Liver (tissue), 9 donors: ENCODE data around the genes TRAM1L1 and USP53.

DNA sequence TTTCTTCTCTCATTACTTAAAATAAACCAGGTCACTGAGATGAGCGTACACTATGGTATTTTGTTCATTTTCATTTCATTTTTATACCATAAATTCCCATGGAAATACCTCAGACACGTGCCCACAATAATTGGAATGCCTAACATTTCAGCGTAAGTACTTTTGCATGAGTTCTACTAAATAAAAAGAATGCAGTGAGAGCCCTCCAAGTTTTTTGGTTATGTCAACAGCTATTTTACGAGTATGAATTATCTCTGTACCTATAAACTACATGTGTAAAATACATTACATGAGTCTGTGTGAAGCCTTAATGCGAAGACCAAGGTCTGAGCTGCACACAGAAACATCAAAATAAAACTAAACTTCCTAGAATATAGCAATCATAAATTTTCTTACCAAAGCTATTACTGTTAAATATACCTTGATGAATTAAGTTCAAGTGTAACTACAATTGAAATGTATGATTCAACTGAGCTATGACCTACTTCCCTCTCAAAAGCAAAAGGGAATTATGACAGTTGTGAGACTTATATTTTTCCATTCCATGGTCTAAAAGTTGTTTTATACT lies 3.0 kb downstream of the CAMK2D start:
- PRO-cap, 5 experiments = no peak in any of the 5 experiments
- RAMPAGE, long total RNA, 2 experiments = no peak in any of the 2 experiments
- RRBS = no CpG with 5 or more reads among the region's 5 CpGs

GRCh38 chr4:114495496-114495948 lies 103.1 kb upstream of the UGT8 start:
- PRO-cap, 5 experiments = no peak in any of the 5 experiments
- RAMPAGE, long total RNA, 2 experiments = no peak in any of the 2 experiments
- RRBS = no CpG with 5 or more reads among the region's 7 CpGs

DNA sequence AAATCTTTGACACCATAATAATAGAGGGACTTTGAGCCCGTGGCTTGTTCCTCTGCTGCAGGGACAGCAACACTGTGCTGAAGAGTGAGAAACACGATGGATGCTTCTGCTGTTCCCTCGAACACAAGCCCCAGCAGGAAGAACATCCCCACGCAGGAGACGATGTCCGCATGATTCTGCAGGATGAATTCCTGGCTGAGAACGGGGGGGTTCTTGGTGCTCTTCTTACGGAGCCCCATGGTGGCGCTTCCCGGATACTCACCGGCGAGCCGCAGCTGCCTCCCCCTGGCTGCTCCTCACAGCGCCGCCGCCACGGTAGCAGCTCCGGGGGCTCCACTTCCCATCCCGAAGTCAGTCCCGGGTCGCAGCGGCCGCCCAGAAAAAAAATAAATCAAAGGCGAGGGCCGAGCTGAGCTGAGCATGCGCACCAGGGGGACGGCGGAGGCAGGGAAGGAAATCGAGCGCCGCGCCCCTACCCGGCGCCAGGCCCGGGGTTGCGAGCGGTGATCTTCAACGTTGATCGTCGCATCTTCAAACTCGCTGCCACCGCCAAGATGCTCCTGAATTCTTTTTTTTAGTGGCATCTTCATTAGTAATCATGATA lies at the start of gene TRAM1L1:
Gene TRAM1L1, minus strand, starts transcription at position 422 of the 604 bp plus-strand sequence.
- PRO-cap, 5 experiments = no peak in any of the 5 experiments
- RAMPAGE, long total RNA, 2 experiments = no peak in any of the 2 experiments
- RRBS = 1% methylated on average over 12 of the region's 42 CpGs

DNA sequence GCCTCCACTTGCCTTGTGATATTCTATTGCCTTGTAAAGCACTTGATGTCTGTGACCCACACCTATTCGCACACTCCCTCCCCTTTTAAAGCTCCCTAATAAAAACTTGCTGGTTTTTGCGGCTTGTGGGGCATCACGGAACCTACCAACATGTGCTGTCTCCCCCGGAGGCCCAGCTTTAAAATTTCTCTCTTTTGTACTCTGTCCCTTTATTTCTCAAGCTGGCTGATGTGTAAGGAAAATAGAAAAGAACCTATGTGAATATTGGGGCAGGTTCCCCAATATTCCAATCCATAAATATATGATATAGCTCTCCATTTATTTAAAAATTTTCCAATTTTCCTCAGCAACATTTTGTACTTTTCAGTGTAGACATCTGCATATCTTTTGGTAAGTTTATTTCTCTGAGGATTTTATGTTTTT lies 114.3 kb upstream of the NDST3 start:
- PRO-cap, 5 experiments = no peak in any of the 5 experiments
- RAMPAGE, long total RNA, 2 experiments = no peak in any of the 2 experiments
- RRBS = no CpG with 5 or more reads among the region's 4 CpGs

DNA sequence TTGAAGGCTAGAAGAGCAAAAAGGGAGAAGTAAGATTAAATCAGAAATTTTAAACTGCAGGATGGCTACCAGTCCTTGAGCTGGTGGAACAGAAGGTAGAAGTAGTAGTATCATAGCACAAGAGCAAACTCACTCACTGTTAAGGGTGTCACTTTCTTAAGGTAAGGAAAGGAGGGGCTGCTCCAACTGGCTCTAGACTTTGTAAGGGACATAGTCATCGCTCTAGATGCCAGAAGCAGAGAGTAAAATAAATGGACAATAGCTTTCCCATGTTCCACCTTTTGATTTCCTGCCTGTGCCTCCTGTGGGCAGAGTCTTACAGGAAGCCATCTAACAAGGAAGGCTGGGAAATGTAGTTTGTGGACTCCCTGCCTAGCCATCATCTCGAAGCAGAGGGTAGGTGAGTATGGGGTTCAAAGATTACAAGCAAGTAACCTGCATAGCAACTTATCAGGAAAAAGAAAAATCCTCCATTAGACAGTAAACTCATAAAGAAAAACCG lies 1.7 kb upstream of the METTL14 start:
- PRO-cap, 5 experiments = peak in 2 of 5 experiments; most common minus-strand start position 291 of the sequence (in 2)
- RAMPAGE, long total RNA, 2 experiments = no peak in any of the 2 experiments
- RRBS = no CpG with 5 or more reads among the region's 3 CpGs

DNA sequence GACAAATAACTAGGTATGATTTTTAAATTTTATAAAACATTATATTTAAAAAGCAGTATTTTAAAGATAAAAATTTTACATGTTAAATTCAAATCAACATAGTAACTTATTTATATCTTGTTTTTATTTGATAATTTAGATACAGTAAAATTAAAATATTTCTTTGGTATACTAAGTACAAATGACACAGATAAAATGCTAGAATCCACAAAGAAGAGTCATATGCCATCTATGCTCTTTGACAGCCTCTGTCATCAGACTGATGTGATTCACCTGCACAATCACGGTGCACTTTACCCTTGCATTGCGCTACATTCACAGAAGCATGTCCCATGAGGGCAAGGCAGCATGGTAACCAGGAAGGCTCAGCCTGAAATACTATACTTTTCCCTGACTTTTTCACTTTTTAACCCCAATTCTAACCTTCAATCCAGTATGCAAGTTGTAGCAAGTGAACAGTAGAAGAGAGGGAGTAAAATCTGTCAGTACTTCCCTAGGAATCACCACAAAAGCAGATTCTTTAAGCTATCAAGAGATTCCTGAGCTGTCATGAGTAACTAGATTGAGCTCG lies 14.3 kb downstream of the SEC24D start:
- PRO-cap, 5 experiments = peak in 2 of 5 experiments; most common plus-strand start position 320 of the sequence (in 2)
- RAMPAGE, long total RNA, 2 experiments = no peak in any of the 2 experiments
- RRBS = no CpG with 5 or more reads among the region's 3 CpGs

GRCh38 chr4:118941146-118941461 lies 52.5 kb downstream of the SYNPO2 start:
- PRO-cap, 5 experiments = no peak in any of the 5 experiments
- RAMPAGE, long total RNA, 2 experiments = no peak in any of the 2 experiments
- RRBS = no CpG with 5 or more reads among the region's 1 CpG

DNA sequence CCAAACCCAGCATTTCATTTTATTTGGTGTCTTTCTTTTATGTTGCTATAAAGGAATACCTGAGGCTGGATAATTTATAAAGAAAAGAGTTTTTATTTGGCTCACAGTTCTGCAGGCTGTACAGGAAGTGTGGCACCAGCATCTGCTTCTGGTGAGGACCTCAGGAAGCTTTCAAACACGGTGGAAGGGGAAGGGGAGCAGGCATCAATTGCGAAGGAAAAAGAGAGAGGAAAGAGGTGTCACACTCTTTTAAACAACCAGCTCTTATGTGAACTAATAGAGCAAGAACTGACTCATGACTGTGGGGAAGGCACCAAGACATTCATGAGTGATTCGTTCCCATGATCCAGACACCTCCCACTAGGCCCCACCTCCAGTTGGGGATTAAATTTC lies 59.8 kb downstream of the SYNPO2 start:
- PRO-cap, 5 experiments = no peak in any of the 5 experiments
- RAMPAGE, long total RNA, 2 experiments = no peak in any of the 2 experiments
- RRBS = no CpG with 5 or more reads among the region's 3 CpGs

GRCh38 chr4:118955409-118955885 lies 66.8 kb downstream of the SYNPO2 start:
- PRO-cap, 5 experiments = no peak in any of the 5 experiments
- RAMPAGE, long total RNA, 2 experiments = no peak in any of the 2 experiments
- RRBS = no CpG with 5 or more reads among the region's 3 CpGs

GRCh38 chr4:118969417-118969768 lies 80.7 kb downstream of the SYNPO2 start:
- PRO-cap, 5 experiments = peak in 3 of 5 experiments; most common minus-strand start chr4:118969488 (in 3)
- RAMPAGE, long total RNA, 2 experiments = no peak in any of the 2 experiments
- RRBS = no CpG with 5 or more reads among the region's 4 CpGs

DNA sequence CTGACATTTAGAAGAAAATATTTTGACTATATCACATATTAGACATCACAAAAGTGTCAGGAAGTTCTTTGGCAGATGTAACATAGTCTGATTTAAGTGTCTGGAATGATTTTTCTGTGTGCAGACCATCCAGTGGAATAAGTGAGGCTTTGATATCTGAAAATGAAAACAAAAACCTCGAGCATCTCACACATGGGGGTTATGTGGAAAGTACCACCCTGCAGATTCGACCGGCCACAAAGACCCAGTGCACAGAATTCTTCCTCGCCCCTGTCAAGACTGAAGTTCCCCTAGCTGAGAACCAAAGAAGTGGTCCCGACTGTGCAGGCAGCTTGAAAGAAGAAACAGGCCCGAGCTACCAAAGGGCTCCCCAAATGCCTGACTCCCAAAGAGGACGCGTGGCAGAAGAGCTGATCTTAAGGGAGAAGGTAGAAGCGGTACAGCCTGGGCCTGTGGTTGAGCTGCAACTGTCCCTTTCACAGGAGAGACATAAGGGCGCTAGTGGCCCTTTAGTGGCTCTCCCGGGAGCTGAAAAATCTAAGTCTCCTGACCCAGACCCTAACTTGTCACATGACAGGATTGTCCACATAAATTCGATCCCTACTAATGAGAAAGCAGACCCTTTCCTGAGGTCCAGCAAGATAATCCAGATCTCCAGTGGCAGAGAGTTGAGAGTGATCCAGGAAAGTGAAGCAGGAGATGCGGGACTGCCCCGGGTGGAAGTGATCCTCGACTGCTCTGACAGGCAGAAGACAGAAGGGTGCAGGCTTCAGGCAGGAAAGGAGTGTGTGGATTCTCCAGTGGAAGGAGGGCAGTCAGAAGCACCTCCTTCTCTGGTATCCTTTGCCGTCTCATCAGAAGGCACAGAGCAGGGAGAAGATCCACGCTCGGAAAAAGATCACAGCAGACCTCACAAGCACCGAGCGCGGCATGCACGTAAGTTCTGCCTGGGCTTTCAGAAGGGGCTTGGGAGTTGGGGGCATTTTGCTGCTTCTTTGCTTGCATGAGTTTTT lies 108.8 kb upstream of the MYOZ2 start:
- PRO-cap, 5 experiments = peak in 1 of 5 experiments; most common plus-strand start position 857 of the sequence (in 1); most common minus-strand start position 735 of the sequence (in 1)
- RAMPAGE, long total RNA, 2 experiments = no peak in any of the 2 experiments
- RRBS = no CpG with 5 or more reads among the region's 22 CpGs

DNA sequence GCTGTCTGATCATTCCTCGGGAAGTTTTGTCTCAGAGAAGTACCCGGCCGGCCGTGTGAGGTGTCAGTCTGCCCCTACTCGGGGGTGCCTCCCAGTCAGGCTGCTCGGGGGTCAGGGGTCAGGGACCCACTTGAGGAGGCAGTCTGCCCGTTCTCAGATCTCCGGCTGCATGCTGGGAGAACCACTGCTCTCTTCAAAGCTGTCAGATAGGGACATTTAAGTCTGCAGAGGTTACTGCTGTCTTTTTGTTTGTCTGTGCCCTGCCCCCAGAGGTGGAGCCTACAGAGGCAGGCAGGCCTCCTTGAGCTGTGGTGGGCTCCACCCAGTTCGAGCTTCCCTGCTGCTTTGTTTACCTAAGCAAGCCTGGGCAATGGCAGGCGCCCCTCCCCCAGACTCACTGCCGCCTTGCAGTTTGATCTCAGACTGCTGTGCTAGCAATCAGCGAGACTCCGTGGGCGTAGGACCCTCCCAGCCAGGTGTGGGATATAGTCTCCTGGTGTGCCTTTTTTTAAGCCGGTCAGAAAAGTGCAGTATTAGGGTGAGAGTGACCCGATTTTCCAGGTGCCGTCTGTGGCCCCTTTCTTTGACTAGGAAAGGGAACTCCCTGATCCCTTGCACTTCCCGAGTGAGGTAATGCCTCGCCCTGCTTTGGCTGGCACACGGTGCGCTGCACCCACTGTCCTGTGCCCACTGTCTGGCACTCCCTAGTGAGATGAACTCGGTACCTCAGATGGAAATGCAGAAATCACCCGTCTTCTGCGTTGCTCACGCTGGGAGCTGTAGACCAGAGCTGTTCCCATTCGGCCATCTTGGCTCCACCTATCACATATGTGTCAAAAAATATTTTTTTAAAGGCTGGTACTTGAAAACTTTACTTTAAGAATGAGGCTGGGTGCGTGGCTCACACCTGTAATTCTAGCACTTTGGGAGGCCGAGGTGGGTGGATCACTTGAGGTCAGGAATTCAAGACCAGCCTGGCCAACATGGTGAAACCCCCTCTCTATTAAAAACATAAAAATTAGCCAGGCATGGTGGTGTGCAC lies 68.1 kb upstream of the MYOZ2 start:
- PRO-cap, 5 experiments = no peak in any of the 5 experiments
- RAMPAGE, long total RNA, 2 experiments = no peak in any of the 2 experiments
- RRBS = no CpG with 5 or more reads among the region's 28 CpGs

- PRO-cap, 5 experiments = no peak in any of the 5 experiments
- RAMPAGE, long total RNA, 2 experiments = no peak in any of the 2 experiments
- RRBS = no CpG with 5 or more reads among the region's 3 CpGs
Measured at GRCh38 chr4:119136567-119137049, 976 bp downstream of the MYOZ2 start.

DNA sequence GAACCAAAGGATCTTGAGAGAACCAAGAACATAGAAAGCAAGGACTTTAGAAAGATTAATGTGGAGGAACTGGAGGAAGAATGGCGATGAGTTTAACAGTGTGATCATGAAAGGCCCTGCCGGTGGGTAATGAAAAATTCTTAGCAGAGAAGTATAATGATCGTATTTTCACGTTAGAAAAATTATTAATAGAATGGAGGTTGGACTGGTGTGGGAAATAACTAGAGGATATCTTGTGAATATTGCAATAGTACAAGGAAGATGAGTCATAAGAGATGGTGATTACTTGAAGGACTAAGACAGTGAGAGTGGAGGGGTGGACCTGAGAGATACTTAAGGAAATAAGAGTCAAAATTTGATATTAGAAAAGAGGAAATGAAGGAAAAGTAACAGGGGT lies 1.8 kb upstream of the USP53 start:
- PRO-cap, 5 experiments = no peak in any of the 5 experiments
- RAMPAGE, long total RNA, 2 experiments = no peak in any of the 2 experiments
- RRBS = no CpG with 5 or more reads among the region's 4 CpGs

DNA sequence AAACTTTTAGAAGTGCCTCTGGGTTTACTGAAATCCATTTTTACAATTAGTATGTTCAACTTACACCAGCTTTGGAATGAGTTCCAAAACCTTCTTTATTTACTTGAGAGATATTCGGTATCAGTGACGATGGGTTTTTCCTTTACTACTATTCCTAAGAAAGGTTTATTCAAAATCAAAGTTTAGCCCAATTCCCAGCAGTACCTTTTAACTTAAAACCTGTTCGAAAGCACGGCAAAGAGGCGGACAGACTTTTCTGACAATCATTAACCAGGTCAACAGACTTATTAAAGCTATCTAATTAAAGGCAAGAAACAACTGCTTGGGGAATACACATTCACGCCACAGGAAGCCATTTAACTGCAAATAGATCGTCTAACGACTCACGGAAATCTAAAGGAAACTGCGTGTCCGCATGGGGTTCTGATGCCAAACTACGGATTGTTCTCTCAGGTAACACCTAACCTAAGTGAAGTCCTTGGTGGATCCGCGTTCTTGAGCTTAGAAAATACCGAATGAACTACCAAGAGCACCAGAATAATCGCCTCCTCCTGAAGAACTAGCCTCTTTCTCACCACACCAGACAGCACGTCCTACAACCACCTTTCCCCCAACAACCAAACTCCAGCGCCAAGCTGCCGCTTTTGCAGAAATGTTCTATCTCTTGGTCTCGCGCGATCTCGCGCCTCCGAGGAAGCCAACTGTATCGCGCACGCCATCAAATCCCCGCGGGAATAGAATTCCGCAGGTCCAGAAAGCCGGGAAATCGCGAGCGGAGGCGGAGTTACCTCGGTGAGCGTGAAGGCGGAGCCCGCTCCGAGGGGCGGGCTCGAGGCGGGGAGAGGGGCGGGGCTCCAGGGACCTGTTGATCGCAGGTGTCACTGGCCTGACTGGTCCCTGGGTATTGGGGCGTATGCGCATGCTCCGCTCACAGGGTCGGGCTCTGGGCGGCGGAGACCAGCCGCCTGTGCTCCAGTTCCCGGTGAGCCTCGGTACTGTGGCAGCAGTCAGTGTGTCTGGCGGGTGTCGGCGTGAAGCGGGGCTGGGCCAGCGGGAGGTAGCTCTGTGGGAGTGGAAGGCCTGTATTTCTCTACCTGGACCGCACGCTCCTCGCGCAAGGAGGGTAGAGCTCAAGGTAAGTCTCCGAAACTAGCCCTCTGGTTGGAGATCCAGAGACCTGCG lies at the start of gene USP53:
Gene USP53, plus strand, starts transcription at position 975 of the 1,182 bp plus-strand sequence.
- PRO-cap, 5 experiments = peak in 5 of 5 experiments; most common plus-strand start position 975 of the sequence (in 4); most common minus-strand start position 736 of the sequence (in 4)
- RAMPAGE, long total RNA, 2 experiments = start-site peak on the plus strand in 1 of 2 experiments, centred at position 954 of the sequence, 471 reads per replicate; start-site peak on the minus strand in 1 of 2 experiments, centred at position 727 of the sequence, 6 reads per replicate
- RRBS = no CpG with 5 or more reads among the region's 66 CpGs

GRCh38 chr4:119284660-119285346 lies 15.6 kb downstream of the C4orf3 start:
- PRO-cap, 5 experiments = no peak in any of the 5 experiments
- RAMPAGE, long total RNA, 2 experiments = no peak in any of the 2 experiments
- RRBS = no CpG with 5 or more reads among the region's 3 CpGs

DNA sequence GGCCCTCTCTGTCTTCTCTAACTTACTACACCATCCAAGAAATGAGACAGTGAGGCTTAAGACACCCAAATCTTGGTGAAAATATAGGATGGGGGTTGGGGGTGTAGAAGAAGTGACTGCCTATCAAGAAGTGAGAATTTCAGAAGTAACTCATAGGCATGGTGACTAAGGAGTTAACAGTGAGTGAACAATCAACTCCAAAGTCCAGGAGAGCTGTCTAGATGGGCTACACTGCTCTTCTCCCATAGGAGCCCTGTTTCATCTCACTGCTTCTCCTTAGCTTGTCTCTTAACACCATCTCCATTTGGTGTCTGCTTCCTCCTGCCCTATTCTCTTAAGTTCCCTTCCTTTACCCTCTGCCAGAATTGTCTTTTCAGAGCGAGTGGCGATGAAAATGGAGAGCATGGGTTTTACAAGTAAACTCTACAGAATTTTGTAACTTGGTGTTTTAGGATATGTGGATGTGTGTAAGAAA lies 1.2 kb downstream of the C4orf3 start:
- PRO-cap, 5 experiments = peak in 1 of 5 experiments; most common plus-strand start position 207 of the sequence (in 1)
- RAMPAGE, long total RNA, 2 experiments = no peak in any of the 2 experiments
- RRBS = no CpG with 5 or more reads among the region's 2 CpGs

DNA sequence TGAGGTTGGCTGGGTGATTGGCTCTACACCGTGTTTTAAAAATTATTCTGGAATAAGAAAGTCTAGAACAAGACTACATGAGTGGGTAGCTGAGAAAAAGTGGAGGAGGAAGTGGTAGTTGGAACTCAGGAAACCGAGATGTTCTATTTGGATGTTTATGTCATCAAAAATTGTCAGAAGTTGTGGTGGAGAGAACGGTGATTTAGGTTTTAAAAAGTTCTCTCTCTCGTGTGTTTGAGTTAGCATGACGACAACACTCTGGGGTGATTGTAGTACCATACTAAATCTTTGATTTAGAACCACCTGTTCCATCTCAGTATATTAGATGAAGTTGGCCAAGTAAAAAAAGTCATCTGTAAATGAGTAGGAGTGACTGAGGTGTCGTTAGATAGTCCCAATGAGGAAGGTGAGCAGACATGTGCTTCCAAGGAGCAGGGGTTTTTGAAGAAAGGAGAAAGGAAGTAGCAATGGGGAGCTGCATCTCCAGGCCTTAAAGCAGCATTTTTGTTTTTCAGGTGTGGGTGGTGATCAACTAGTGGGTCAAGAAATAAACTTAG lies 41.5 kb upstream of the FABP2 start:
- PRO-cap, 5 experiments = no peak in any of the 5 experiments
- RAMPAGE, long total RNA, 2 experiments = no peak in any of the 2 experiments
- RRBS = no CpG with 5 or more reads among the region's 6 CpGs

DNA sequence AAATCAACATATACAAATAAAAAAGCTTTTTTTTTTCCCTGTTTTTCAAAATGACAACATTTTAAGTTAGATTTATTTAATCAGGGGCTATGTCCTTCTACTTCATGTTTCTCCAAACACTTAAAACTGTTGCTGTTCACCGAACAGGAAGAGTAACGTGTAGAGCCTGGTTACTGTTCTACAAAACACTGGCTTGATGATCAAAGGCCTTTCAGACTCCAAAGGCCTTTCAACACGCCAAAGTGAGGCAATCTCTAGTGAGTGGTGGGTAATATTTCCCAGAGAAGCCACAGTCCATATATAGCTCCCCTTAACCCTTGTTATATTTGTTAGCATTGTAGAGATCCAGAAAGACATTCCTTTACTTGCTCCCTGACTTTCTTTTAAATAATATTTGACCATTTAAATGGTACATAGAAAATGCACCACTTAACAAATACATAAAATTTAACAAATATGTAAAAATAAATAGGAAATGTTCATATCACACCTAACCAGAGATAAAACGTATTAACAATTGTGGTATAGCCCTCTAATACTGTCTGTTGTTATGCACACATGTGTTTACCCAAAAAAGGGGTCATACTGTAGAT lies 49.4 kb upstream of the FABP2 start:
- PRO-cap, 5 experiments = no peak in any of the 5 experiments
- RAMPAGE, long total RNA, 2 experiments = no peak in any of the 2 experiments
- RRBS = no CpG with 5 or more reads among the region's 4 CpGs

- PRO-cap, 5 experiments = peak in 3 of 5 experiments; most common minus-strand start chr4:119707414 (in 3)
- RAMPAGE, long total RNA, 2 experiments = no peak in any of the 2 experiments
- RRBS = no CpG with 5 or more reads among the region's 3 CpGs
Measured at GRCh38 chr4:119707136-119707615, 78.6 kb upstream of the PDE5A start.